Mesenchymal stem cell of adipose (primary cell): ENCODE data around the genes MYH13 and TMEM238L.

DNA sequence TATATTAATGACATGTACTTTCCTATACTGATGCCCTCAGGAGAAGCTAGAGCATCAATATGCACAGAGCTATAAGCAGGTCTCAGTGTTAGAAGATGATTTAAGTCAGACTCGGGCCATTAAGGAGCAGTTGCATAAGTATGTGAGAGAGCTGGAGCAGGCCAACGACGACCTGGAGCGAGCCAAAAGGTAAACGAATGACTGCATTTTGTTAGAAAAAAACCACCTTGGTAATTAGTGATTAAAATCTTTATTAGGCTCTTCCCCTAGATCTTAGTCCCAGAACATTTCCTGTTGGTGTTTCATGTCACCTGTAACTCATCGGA, 11.0 kb downstream of the NDEL1 start:
- CAGE, long polyA plus RNA: no peak

DNA sequence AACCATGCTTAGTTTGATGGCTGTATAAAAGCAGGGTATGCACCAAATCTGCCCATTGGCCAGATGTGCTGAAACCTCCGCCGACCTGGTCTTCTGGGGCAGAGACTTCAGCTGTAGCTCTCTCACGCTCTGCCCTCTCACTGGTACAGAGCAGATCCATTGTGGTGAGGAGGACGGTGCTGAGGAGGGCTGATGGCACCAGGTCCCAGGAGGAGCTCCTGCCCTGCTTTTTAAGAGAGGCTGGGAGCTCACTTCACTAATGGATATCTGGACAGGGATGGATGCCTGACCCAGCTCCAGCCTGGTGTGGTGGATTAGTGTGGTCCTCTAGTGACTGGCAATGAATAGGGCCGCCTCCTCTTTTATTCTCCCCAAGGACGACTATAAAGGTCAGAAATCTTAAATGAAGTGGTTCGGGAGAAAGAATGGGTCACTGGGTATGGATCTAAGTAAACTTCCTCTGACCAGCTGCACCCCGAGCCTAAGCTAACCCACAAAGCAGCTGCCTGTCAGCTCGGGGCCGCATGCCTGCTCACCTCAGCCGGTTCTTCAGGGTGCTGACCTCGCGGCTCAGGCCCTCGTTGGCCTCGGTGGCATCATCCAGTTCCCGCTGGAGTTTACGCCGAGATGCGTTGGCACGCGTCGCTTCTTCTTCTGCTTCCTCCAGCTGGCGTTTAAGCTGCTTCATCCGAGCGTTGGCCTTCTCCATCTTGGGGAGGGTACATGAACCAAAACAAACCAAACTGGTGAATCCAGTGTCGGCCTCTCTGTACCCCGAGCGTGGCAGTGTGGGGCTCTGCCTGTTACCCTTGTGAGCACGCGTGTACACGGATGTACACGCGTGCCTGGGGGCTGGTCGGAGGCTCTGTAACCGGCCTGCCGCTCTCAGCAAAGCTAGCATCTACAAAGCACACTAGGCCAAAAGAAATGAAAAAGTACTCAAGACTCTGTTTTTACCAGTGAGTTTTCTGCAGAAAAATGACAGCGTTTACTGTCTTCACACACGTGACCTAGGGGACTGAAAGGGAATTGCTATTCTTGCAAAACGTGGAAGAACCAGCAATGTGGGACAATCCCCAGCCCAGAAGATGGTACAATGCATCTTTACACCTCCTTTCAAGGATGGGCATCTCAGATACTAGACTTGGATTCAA, 41.0 kb downstream of the NDEL1 start:
- CAGE, long polyA plus RNA: no peak

GRCh38 chr17:8672869-8673161, 42.3 kb upstream of the MYH10 start:
- CAGE, long polyA plus RNA: no peak

DNA sequence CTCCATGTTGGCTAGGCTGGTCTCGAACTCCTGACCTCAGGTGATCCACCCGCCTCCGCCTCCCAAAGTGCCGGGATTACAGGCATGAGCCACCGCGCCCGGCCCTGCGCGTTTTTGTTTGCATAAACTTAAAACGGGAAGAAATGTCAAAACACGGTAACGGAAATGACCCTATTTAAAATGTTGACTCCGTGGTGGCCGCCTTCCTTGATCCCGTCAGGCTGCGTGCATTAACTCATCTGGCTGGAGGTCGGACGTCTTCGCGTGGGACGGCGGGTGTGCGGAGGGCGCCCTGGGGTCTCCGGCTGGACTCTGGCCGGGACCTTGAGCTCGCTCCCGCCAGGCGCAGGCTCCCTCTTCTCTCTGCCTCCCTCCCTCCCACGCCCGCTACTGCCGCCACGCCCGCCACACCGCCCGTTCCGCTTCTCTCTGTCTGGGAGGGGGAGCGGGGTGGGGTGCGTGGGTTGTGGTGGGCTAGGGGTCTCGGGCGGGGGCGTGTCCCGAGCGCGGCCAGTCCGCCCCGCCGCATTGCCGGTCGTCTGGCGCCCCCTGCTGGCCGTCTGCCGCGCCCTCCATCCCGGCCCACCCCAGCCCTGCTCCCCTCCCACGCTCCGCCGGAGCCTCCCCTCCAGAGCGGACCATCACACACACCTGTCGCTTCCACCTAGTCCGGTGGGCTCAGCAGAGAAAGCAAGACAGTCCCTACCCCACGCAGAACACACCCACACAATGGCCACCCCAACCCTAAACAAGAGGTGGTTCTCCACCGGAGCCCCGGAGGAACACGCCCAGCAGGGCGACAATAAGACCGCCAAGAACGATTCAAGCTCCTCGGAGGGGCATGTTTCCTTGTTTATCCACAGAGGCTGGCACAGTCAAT, 1.2 kb upstream of the CCDC42 start:
- CAGE, long polyA plus RNA: no peak

DNA sequence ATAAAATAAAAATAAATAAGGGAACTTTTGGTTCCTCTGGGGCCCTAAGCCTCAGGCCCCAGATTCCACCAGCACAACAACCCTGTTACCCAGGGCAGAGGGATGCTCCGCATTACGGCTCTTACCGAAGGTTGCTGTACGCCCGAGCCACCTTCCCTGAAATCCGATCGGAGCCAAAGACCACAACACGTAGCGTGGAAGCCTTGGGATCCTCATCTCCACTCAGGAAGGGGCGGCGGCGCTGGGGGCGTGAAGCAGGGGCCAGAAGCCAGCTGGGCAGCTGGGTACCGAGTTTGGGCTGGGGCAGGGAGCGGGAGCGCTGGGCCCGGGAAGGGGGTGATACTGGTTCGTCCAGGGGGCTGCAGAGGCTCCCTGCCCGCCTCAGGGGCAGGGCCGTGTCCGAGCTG, 20.6 kb upstream of the PIK3R6 start:
- CAGE, long polyA plus RNA: no peak

GRCh38 chr17:8898927-8899845, 31.7 kb upstream of the PIK3R6 start:
- CAGE, long polyA plus RNA: no peak

DNA sequence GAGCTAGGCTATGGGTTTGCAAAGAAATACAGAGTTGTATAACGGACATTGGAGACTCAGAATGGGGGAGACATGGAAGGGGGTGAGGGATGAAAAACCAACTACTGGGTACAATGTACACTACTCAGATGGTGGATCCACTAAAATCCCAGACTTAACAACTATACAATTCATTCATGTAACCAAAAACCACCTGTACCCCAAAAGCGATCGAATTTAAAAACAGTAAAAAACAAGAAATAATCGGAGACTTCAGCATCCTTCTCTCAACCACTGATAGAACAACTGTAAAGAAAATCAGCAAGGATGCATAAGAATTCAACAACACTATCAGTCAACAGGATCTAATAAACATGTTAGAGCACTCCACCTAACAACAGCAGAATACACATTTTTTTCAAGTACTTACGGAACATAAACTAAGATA, 35.7 kb downstream of the PIK3R5 start:
- CAGE, long polyA plus RNA: no peak

GRCh38 chr17:8953630-8954817, 11.5 kb downstream of the PIK3R5 start:
- CAGE, long polyA plus RNA: no peak

GRCh38 chr17:9240619-9241591, 219.6 kb downstream of the NTN1 start:
- CAGE, long polyA plus RNA: no peak

GRCh38 chr17:9247310-9247909, 226.1 kb downstream of the NTN1 start:
- CAGE, long polyA plus RNA: no peak

DNA sequence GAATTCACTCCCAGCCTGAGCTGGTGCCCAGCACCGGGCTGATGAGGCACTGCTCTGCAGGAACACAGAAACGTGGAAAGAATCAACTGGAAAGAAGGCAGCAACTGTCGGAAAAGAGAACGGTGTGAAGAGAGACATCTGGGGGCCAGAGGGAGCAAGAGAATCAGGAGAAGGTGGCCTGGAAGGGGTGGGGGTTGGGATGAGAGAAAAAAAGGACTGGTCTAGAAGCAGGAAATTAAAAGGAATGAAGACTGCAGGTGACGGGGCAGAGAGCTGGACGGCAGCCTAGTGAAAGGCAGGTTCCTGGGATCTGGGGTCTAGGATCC, 239.5 kb downstream of the NTN1 start:
- CAGE, long polyA plus RNA: no peak

GRCh38 chr17:9645833-9646272, 536 bp downstream of the USP43 start:
- CAGE, long polyA plus RNA: no peak

DNA sequence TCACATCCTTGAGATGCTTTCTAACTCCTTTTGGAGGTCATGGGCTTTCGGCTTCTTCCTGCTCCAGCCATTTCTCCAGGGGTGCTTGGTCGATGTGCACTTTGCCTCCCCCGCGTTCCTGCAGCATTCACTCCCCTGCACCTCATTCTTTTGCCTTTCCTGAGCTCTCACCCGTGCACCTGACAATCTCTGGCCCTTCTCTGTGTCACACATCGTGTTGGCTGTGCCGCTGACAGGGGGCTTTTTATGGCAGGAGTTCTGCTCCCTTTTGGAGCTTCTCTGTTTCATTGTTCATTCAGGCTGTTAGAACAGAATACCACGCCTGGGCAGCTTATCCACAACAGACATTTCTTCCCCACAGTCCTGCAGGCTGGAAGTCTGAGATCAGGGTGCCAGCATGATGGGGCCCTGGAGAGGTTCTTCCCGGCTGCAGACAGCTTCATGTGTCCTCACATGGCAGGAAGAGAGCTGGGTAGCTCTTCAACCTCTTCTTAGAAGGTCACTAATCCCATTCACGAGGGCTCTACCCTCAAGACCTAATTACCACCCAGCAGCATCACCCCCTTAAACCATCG, 65.2 kb downstream of the DHRS7C start:
- CAGE, long polyA plus RNA: no peak

- CAGE, long polyA plus RNA: no peak
Measured at GRCh38 chr17:10014126-10014743, 109.2 kb upstream of the RCVRN start.

DNA sequence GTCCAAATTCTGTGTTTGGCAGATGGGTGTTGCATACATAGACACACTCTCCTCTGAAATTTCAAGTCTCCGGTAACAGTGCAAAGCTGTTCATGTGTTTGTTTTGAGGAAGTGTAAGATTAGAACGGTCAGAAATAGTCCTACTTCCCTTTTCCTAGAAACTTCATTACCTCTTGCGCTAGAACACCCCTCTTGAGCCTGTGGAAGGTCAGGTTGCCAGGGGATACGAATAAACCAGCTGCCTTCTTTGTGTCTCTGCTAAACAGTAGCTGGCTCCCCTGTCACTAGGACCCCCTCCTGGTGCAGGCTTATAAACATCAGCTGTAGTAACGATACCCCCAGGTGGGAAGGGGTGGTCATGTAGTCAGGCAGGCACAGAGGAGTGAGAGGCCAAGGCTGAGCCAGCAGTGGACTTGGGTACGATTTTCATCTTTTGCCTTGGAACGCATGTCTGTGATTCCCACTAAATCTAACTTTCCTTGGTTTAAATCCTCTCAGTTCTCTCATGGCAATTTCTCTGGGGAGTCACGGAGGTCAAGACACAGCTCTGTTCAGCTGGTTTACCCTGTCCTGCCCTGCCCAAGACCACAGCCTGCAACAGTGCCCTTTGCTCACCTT, 113.5 kb upstream of the RCVRN start:
- CAGE, long polyA plus RNA: no peak

DNA sequence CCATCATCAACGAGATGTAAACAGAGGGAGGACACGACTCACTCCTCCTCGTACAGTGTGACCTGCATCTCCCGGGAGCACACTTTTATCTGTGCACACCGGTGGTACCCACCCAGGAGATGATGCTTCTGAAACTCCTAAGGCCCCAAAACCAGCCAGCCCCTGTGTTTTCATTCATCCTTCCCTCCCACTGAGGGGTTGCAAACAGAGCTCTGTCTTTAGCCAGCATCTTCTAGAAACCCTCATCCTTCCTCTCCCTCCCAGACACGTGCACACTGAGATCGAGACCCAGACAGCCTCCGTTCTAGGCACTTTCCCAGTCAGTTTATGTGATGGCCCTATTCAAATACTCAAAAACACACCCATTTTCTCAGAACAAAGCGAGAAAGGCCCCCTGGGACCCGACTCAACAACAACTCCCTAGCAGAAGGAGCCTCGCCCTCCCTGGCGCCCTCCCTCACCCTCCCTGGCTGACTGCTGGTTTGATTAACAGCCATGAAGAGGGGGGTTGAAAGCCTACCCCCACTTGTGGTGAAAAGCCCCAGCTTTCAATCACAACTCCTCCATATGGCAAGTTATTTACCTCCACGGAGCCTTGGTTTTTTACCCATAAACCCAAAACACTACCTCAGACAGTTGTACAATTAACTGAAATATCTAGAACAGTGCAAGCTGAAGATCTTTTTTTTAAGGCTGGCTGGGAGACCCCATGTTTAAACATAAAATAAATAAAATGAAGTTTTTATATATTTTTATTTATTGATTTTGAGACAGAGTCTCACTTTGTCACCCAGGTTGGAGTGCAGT, 76.1 kb downstream of the GAS7 start:
- CAGE, long polyA plus RNA: no peak

DNA sequence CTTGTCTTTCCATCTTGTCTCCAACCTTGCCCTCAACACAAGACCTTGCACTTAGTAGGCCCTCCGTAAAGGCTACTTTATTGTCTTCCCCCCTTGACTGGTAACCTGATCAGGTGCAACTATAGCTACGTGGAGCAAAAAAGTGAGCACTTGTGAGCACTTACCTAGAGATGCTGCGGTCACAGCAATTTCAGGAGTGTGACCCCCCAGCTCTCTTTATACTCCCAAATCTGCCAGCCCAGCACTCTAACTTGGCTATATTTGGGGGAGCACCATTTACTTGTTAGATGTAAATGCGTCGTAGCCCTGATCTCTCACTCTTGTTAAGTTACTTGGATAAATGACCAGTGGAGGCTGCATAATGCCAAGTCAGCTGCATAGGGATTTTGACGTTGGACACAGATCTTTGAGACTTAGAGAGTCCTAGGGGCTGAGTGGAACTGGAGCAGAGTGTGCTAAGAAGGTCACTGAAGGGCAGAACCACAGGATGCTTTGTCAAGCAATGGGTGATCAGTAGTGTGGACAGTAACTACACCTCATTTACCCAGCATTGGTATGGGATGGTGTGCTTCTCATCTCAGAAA, at the start of gene MYH13:
Gene MYH13 (minus strand): TSS at position 192 of the 584 bp plus-strand sequence.
- CAGE, long polyA plus RNA: no peak

DNA sequence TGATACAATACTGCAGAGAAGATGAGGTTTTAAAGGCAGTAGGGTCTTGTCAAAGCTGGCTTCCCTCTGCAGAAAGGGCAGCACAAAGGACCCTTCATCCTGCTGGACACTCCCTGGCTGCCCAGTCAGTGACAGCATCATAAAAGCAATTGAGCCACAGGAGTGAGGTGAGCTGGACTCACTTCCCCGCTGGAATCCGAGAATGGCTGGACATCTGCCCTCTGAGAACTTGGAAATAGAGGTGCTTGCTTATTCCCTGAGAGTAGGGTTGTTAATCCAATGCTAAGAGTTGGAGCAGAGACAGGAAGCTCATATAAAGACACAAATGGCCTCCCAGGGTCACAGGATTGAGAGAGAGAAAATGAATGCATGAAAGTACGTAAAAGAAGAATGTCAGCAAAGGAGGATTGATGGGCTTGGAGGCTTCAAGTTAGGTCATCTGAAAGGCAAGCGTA, 3.3 kb upstream of the TMEM220 start:
- CAGE, long polyA plus RNA: no peak

GRCh38 chr17:10758190-10758693, 28.4 kb upstream of the TMEM220 start:
- CAGE, long polyA plus RNA: no peak

DNA sequence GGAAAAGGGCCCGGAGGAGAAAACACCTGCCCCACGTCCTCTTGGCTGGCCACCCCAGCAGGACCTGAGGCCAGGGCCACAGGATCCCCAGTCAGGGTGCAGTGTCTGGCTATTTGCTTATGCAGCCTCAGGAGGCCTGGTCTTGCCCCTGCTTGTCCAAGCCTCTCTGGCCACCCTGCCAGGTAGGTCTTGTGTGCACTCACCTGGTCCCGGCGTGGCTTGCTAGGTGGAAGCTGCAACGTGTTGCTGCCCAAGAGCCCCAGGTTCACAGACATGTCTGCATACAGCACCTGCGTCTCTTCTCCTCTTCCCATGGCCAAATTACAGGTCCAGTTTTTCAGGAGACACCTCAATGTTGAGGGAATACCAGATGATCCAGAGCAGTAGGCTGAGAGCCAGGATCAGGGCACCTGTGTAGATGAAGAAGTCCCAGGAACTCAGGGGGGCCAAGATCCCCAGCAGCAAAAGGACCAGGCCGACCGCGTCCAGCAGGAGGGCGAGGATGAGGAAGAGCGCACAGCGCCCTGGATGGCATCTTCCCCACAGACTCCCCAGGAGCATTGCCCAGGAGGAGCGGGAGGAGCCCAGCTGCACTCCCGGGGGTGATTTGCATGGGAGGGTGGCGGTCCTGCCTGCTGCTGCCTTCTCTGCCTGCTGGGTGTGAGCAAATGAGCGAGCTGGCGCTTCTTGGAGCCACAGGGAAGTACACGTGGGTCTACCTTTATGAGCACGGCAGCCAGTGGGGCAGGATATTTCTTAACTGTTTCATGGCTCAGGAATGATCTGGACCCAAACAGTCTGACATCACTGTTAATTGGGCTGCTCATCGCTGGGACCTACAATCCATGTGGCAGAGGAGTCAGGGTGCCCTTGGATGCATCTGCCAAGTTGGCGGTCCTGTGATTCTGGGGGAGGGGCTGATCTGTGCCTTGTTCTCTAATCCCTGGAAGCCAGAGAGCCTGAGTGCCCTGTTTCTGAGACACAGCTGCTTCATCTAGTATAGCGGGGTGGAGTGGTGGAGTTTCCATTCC, at the start of gene TMEM238L:
Gene TMEM238L (minus strand): TSS at position 697 of the 1,031 bp plus-strand sequence.
- CAGE, long polyA plus RNA: no peak